Duodenum (tissue), 1 donor: ENCODE results near the genes OR10H4, RAB8A, AP1M1 and CHERP.

DNA sequence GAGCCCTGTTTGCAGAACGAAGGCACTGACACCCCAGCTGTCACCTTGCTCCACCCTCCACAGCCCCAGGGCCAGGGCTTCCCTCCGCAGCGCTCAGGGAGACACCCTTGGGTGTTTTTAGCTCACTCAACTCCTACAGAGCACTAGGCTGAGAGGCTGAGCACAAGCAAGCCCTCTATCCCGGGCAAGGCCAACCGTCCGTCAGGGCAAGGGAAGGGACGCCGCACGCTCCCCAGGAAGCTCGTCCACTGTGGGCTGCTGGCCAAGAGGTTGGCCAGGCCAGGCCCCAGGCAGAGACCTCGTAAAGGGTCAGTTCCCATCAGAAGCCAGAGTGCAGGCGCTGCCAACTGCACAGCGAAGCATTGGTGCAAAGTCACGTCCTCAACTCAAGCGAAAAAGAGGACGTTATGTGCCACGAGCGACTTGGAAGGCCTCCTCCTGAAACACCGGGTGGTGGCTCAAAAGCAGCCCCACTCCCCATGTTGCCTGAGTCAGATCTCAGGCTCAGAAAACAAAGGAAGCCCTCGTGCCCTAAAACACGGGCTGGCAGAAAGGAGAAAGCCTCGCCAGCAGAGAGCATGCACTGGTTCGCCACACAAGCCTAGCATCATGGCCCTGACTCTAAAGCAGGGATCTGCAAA is 4.8 kb downstream of the AKAP8 start:
- PRO-cap: no peak

GRCh38 chr19:15505873-15506484 is 2.3 kb upstream of the CYP4F22 start:
- PRO-cap: no peak

DNA sequence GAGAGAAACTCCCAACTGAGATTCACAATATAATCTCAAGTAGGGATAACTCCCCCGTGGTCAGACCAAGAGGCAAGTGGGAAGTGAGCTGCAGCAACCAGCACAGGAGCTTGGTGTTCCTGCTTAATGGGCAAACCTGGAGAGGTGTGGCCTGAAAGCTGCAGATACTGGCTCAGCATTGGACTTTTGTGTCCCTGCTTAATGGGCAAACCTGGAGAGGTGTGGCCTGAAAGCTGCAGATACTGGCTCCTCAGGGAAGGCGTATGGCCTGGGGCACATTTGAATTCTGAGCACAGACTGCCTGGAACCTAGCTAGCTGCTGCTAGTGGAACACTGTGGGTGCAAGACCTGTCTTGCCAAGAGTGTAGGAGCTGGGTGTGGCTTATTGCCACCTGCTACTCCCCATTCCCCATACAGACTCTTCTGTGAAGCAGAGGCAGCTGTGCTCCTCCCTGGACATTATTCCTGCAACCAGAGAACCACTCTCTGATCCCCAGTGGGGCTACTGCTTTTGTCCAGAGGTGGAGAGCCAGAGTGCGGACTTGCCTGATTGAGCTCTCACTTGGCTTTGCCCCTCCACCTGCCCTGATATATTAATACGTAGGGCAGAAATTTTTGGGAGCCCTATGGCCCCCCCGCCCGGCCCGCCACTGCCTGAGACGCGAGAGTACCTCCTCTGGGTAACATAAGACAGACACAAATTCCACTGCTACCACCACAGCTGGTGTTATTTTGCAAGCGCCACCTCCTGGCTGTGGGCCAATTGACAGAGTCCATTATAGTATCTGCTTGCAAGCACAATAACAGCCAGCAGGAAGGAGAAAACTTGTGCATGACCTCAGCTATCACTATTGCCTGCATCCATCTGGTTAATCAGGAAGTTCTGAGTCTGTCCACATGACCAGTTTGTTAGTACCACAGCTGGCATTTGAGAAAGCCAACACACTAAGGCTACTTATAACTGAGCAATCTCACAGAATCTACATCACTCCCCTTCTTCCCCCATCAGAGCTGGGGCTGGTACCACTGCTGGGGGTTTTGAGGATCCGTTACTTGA is 25.5 kb upstream of the OR10H2 start:
- PRO-cap: bidirectional peak, plus-strand start at position 278 of the sequence, minus-strand start at position 85 of the sequence

DNA sequence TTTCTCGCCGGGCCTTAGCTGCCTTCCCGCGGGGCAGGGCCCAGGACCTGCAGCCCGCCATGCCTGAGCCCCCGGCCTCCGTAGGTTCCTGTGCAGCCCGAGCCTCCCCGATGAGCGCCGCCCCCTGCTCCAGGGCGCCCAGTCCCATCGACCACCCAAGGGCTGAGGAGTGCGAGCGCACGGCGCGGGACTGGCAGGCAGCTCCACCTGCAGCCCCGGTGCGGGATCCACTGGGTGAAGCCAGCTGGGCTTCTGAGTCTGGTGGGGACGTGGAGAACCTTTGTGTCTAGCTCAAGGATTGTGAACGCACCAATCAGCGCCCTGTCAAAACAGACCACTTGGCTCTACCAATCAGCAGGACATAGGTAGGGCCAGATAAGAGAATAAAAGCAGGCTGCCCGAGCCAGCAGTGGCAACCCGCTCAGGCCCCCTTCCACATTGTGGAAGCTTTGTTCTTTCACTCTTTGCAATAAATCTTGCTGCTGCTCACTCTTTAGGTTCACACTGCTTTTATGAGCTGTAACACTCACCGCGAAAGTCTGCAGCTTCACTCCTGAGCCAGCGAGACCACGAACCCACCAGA is 2.1 kb upstream of the CYP4F2 start:
- PRO-cap: no peak

- PRO-cap: no peak
Measured at GRCh38 chr19:15948581-15949304, at the start of gene OR10H4. TSS of gene OR10H4 (plus strand) at chr19:15949008.

DNA sequence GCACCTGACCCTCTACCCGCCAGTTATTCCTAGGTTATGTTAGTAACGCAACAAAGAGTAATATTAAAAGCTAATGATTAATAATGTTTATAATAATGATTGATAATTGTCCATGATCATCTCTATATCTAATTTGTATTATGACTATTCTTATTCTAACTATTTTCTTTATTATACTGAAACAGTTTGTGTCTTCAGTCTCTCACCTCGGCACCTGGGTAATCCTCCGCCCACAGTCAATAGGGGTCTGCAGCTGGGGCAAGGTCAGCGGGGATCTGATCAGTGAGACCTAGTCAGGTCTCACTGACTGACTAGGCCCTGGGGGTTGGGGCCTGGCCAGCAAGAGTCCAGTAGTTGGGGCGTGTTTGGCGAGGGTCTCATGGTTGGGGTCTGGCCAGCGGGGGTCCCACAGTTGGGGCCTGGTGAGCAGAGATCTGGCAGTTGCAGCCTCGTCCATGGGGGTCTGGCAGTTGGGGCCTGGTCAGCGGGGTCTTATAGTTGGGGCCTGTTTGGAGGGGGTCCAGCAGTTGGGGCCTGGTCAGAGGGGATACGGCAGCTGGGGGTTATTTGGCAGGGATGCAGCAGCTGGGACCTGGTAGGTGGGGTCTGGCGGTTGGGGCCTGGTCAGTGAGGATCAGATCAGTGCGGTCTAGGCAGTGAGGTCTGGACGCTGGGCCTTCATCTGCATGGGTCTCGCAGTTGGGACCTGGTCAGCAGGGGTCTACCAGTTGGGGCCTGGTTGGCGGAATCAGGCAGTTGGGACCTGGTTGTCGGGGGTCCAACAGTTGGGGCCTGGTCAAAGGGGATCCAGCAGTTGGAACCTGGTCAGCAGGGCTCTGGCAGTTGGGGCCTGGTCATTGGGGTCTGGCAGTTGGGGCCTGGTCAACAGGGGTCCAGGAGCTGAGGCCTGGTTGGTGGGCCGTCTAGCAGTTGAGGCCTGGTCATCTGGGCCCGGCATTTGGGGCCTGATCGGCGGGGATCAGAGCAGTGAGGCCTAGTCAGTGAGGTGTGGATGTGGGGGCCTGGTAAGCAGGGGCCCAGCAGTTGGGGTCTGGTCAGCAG is 61.2 kb upstream of the TPM4 start:
- PRO-cap: no peak

DNA sequence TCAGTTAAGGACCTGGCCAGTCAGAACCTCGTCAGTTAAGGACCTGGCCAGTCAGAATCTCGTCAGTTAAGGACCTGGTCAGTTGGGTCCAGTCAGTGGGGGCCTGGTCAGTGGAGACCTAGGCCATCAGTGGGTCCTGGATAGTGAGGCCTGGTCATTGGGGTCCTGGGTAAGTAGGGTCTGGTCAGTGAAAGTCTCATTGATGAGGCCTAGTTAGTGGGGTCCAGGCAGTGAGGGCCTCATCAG is 42.7 kb upstream of the TPM4 start:
- PRO-cap: no peak

DNA sequence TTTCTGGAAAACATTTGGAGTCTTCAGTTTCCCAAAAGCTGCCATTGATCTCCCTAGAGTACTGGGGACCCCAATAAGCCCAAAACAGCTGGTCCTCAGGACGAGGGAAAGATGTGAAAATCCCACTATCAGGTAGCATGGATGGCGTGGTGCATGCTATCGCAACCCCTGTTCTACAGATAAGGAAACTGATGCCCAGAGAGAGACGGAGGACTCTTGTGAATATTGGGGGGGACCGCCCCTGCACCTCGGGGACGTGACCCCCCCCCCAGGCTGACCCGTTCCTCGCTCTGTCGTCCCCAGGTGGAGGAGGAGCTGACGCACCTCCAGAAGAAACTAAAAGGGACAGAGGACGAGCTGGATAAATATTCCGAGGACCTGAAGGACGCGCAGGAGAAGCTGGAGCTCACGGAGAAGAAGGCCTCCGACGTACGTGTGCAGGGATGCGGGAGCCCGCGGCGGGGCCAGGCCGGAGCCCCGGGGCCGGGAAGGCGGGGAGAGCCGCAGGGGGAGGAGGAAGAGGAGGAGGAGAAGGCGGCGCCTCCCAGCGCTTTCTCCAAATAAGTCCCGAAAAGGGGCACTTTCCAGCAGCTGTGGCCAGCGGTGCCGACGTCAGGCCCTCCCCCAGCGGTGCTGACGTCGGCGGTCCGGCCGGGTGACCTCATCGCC is 417 bp upstream of the TPM4 start:
- PRO-cap: unidirectional peak, plus-strand start at position 368 of the sequence; bidirectional peak, plus-strand start at position 517 of the sequence, minus-strand start at position 437 of the sequence; bidirectional peak, plus-strand start outside the sequence, minus-strand start at position 635 of the sequence

DNA sequence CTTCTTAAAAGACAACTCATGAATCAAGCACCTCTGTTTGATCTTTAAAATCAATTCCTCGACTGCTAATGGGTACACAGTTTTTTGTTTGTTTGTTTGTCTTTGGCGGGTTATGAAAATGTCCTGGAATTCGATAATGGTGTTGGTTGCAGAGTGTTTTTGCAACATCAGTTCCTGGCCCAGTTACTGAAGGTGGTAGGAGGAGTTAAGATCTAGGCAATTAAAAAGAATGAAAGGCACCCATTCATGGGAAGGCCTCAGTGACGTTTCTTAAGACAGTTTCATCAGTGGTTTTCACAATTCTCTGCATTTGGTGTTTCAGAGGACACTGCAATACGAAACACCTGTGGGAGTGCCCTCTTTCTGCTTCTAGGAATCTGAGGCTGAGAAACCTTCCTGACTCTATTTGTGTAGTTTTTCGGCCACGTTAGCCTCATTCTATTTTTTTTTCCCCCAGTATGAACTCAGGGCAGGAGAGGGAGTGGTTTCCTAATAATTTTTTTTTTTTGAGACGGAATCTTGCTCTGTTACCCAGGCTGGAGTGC is 3.0 kb downstream of the TPM4 start:
- PRO-cap: bidirectional peak, plus-strand start at position 309 of the sequence, minus-strand start at position 181 of the sequence

GRCh38 chr19:16092166-16092702 is 15.9 kb downstream of the TPM4 start:
- PRO-cap: no peak

- PRO-cap: unidirectional peak, minus-strand start at chr19:16111360; bidirectional peak, plus-strand start at chr19:16111889, minus-strand start at chr19:16111545
Measured at GRCh38 chr19:16111140-16112065, at the start of gene RAB8A. TSS of gene RAB8A (plus strand) at chr19:16111889.

- PRO-cap: no peak
Measured at GRCh38 chr19:16112460-16113114, 898 bp downstream of the RAB8A start.

- PRO-cap: bidirectional peak, plus-strand start at chr19:16197964, minus-strand start at chr19:16197706
Measured at GRCh38 chr19:16197354-16198111, at the start of gene AP1M1. TSS of gene AP1M1 (plus strand) at chr19:16197911.

DNA sequence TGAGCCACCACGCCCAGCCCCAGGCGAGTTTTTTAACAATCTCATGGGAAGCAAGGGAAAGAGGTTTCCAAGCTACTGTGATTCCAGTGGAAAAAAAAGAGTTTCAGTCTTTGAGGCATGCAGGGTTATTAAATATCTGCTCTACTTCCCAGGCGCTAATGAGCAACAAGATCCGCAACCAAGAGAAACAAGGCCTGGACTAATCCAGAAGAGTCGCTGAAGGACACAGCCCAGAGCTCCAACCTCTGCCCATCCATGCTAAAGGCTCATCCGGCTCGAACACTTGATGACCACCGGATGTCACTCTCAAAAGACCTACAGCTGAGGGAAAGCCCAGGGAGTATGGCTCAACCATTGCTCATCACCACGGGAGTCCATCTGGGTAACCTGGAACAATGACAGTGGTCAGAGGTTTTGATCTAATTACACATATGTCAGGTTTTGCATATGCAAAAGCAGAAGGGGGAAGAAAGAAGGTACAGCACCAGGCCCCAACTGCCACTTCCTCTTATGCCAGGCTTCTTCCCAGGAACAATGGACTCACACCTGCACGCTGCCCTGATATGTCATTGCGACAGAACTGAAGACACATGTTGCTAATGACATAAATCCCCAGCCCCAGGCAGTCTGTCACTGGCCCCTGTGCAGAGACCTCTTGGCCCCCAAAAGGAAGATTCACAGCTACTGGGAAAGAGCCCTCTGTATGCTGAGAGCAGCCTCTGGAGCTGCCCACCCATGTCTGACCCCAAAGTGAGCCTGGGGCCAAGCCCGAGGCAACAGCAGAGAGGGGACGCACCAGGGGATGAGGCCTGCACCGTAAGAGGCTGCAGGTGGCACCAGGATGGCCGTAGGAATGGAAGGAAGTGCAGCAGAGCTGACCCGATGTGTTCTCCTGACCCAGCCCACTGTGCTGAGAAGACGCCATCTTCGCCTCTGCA is 26.5 kb downstream of the EPS15L1 start:
- PRO-cap: no peak

GRCh38 chr19:16542359-16542767 is at the start of gene CHERP:
TSS of gene CHERP (minus strand) at chr19:16542437.
- PRO-cap: bidirectional peak, plus-strand start at chr19:16542623, minus-strand start at chr19:16542435

DNA sequence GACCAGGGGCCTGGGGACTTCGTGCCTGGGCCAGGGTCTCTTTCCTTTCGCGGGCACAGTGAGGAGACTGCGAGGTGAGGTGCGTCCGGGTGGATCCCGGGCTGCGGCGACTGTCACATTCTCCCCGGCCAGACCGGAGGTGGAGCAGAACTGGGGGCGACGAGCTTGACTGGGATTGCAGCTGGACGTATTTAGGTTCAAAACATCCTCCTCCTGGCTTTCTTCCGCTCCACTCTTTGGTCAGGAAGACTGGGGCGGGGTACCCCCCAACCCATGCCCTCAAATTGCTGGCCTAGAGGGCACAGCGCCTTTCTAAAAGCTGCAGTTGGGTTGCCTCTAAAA is 502 bp upstream of the CHERP start:
- PRO-cap: no peak

GRCh38 chr19:16576014-16577250 is 4.2 kb upstream of the SLC35E1 start:
- PRO-cap: no peak

GRCh38 chr19:16626692-16627560 is 1.1 kb downstream of the MED26 start:
- PRO-cap: no peak

DNA sequence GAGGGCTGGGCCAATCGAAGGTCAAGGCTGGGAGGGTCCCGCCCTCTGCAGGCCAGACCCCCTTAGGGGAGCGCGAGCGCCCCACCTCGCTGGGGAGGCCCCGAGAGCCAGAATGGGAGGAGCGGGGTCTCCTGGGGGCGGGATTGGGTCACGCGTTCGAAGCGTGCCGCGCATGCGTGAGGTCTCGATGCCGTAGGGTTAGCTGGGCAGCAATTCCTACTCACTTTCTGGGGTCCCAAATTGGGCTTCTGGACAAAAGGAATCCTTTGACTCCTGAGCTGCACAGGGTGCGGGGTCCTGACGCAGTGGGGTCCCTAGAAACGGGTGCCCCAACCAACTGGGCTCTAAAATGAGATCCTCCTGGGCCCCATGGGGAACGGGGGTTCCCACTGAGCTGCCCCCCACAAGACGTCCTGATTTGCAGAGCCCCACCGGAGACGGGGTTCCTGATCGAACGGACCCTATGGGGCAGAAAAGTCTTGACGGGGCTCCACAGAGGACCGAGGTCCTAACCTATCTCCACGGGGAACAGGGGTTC is 331 bp upstream of the SMIM7 start:
- PRO-cap: bidirectional peak, plus-strand start at position 173 of the sequence, minus-strand start outside the sequence

- PRO-cap: no peak
Measured at GRCh38 chr19:16836959-16837494, 7.8 kb downstream of the SIN3B start.